Prostate gland (tissue), 2 donors: ENCODE measurements around a stretch of chr2.

DNA sequence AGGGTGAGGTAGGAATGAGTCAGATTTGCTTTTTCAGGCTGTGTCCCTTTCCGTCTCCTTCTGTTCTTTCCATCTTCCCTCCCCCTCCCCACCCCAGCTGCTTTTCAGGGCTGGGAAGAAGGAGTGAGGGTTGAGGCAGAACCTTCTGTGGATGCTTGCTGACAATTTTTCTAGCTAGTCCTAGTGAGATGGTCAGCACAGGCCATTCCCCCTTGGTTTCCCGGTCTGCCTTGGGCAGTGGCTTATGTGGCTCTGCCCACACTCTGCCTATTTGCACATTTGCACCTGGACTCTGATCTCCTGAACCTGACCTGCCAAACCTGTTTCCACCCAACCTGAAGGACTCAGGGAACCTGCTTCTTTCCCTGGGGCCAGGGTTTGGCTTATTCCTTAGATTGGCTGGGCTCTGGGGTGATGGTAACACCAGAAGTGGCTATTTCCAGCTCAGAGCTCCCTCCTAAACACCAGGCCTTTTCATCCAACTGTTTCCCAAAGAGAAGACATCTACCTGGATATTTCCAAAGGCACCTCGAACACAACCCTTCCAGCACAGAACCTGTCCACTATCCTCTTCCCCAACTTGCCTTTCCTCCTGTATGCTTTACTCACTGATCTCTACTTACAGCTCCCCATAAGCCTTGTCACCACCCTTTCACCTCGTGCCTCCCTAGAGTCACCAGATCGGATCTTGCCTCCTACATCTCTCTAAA lies 5.9 kb upstream of the MTA3 start:
- PRO-cap, result no peak
- RAMPAGE, long total RNA, 2 experiments, result no peak in any of the 2 experiments

- PRO-cap, result no peak
- RAMPAGE, long total RNA, 2 experiments, result no peak in any of the 2 experiments
Measured at GRCh38 chr2:42809525-42809763, 17.1 kb upstream of the HAAO start.

- PRO-cap, result bidirectional peak, plus-strand start at chr2:42810526, minus-strand start at chr2:42810404
- RAMPAGE, long total RNA, 2 experiments, result no peak in any of the 2 experiments
Measured at GRCh38 chr2:42810346-42810629, 17.9 kb upstream of the HAAO start.

DNA sequence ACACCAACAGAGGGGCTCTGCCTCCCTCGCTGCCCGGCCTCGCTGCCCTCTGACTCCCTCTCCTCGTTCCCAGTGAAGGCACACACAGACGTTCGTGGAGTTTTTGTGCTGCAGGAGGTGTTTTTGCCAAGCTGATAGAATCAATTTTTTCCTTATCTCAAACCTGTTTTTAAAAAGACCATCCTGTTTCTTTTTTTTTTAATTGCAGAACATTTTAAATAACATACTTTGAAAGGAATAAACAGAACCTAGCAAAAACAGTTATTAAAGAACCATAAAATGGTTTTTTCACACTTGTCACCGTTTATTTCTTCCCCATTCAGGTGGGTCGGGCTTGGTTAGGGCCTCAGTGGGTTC lies 71.5 kb upstream of the HAAO start:
- PRO-cap, result no peak
- RAMPAGE, long total RNA, 2 experiments, result no peak in any of the 2 experiments

GRCh38 chr2:42923680-42924065 lies 131.3 kb upstream of the HAAO start:
- PRO-cap, result no peak
- RAMPAGE, long total RNA, 2 experiments, result no peak in any of the 2 experiments

- PRO-cap, result no peak
- RAMPAGE, long total RNA, 2 experiments, result no peak in any of the 2 experiments
Measured at GRCh38 chr2:42962507-42963152, 170.2 kb upstream of the HAAO start.

DNA sequence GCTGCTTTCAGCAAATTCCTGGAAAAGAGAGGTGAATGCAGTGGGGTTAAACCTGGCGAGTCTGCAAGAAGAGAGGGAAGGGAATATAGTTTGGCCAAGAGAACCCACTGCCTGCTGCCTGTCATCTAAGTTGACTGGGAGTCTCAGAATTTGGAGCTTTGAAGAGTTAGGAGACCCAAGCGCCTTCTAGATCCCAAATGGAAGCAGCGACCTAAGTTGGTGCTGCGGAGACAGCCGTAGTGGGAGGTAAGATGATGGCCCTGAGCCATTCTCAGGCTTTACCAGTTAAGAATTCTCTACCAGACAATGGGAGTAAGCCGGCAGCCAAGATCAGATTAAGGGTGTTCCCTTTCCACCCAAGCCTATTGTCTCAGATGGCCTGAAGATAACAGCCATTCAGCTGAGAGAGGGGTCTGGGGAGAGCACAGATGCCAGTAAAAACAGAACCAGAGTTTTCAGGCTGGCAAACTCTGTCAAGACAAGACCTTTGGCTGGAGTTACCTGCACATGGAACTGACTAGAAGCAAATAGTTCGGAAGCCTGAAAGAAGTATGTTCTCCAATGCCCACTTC lies 191.6 kb upstream of the HAAO start:
- PRO-cap, result no peak
- RAMPAGE, long total RNA, 2 experiments, result no peak in any of the 2 experiments

GRCh38 chr2:43026380-43026691 lies 200.1 kb downstream of the ZFP36L2 start:
- PRO-cap, result no peak
- RAMPAGE, long total RNA, 2 experiments, result no peak in any of the 2 experiments

DNA sequence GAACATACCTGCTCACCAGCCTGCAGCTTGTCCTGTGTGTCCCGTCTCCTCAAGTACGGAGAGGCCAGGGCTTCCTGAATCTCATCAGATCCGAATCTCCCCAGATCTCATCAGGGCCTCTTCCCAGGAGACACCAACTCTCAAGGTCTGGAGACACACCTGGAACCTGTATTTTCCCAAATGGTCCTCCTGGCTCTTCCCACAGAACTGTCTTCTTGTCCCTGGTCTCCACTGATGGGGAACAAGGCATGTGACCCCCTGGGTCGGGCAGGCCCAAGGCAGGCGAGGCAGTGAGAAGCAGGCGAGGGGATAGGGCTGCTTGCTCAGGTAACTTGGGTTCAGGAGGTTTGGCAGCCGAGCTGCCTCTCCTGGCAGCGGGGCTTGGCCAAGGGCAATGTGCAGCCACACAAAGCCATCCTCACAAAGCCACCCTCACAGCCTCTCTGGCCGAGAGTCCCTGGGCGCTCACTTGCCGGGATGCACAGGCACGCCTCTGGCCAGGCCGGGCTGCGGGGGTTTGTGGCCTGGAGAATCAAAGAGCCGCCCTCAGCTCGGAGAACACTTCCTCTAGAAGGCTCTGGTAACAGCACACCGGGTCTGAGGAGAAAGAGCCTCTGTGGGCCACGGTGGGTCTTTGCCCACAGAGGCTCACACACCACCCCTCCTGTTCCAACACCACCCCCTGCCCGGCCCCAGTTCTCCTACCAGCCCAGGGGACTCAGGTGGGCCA lies 187.1 kb downstream of the ZFP36L2 start:
- PRO-cap, result no peak
- RAMPAGE, long total RNA, 2 experiments, result start-site peak on the minus strand in 1 of 2 experiments, centred at position 447 of the sequence, 5 reads per replicate

- PRO-cap, result bidirectional peak, plus-strand start at chr2:43042184, minus-strand start at chr2:43041952
- RAMPAGE, long total RNA, 2 experiments, result no peak in any of the 2 experiments
Measured at GRCh38 chr2:43042085-43042411, 184.4 kb downstream of the ZFP36L2 start.

DNA sequence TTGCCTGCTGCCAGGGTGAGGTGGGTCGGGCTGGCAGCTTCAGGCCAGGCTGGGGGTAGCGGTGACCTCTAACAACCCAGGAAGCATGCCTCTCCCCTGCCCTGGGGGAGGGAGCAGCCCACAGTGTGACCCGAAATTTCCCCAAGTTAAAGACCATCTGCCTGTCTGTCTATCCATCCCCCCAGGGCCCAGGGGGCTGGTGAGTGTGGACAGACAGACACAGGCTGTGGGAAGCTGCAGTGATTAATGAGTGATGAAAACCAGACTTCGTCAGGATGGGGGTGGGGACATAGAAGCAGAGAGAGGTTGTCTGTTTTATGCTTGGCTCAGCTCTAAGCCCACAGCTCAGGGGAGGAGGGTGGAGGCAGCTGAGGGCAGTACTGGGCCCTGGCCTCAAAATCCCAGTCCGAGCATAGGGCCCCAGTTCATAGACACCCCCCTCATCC lies 144.0 kb downstream of the ZFP36L2 start:
- PRO-cap, result no peak
- RAMPAGE, long total RNA, 2 experiments, result no peak in any of the 2 experiments

DNA sequence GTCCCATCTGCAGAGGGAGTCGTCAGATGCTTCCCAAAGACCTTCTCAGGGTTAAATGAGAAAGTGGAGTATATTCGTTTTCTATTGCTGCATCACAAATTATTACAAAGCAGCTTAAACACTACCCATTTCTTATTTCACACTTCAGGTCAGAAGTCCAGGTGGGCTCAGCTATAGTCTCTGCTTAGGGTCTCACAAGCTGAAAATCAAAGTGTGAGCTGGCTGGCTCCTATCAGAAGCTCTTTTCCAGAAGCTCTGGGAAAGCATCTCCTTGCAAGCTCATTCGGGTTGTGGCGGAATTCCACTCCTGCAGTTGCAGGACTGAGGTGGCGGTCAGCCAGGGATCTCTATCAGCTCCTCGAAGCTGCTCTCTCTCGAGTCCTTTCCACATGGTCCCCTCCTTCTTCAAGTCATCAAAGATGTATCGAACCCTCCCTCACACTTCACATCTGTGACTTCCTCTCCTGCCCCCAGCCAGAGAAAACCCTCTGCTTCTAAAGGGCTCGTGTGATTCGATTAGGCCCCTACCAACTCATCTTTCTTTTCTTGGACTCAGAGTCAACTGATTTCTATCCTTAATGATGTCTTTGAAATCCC lies 141.8 kb downstream of the ZFP36L2 start:
- PRO-cap, result no peak
- RAMPAGE, long total RNA, 2 experiments, result no peak in any of the 2 experiments

- PRO-cap, result bidirectional peak, plus-strand start at chr2:43218489, minus-strand start at chr2:43218242
- RAMPAGE, long total RNA, 2 experiments, result no peak in any of the 2 experiments
Measured at GRCh38 chr2:43218163-43219191, 7.9 kb downstream of the ZFP36L2 start.

- PRO-cap, result no peak
- RAMPAGE, long total RNA, 2 experiments, result no peak in any of the 2 experiments
Measured at GRCh38 chr2:43219359-43219653, 7.1 kb downstream of the ZFP36L2 start.

DNA sequence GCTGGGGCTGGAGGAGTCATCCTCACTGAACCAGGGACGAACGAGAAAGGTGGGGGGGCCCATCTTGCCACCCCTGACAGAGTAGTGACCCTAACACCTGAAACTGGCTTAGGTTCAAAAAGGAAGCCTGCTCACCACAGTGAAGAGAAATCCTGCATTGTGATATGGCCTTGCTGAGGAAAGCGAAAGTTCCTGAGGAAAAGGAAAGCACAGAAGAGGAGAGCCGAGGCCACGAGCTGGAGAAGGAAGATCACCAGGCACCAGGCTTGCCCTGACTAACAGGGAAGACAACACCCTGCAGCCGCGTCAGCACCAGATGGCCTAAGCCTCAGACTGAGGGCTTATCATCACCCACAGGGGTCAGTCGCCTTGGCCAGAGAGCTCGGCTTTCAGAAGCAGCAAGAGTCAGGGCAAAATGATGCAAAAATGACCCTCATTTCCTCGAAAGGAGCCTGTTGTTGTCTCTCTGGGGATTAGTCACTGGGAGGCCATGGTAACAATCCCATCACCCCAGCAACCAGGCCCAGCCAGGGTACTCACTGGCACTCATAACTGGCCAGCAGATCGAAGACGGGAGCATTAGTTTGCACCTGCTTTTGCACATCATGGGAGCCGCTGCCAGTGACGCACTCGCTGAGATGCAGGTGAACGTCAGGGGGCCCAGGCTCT lies 42.6 kb upstream of the ZFP36L2 start:
- PRO-cap, result no peak
- RAMPAGE, long total RNA, 2 experiments, result no peak in any of the 2 experiments

DNA sequence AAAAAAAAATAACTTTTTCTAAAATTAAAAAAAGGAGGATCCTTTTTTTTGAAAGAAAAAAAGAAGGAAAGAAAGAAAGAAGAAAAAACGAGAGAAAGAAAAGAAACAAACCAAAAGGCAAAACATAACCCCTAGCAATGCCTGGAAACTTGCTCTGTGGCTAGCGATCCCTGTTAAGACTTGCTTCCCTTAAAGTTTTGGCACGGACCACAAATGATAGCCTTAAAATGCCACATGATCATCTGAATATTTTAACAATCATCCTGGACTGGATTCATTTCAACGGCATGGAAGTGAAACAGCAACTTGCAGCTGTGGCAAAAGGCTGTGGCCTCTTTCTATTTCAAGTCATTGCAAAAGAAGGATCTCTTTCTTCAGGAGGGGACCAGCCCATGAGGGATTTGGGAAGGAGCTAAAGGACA lies 107.1 kb upstream of the ZFP36L2 start:
- PRO-cap, result bidirectional peak, plus-strand start at position 278 of the sequence, minus-strand start at position 191 of the sequence
- RAMPAGE, long total RNA, 2 experiments, result no peak in any of the 2 experiments

DNA sequence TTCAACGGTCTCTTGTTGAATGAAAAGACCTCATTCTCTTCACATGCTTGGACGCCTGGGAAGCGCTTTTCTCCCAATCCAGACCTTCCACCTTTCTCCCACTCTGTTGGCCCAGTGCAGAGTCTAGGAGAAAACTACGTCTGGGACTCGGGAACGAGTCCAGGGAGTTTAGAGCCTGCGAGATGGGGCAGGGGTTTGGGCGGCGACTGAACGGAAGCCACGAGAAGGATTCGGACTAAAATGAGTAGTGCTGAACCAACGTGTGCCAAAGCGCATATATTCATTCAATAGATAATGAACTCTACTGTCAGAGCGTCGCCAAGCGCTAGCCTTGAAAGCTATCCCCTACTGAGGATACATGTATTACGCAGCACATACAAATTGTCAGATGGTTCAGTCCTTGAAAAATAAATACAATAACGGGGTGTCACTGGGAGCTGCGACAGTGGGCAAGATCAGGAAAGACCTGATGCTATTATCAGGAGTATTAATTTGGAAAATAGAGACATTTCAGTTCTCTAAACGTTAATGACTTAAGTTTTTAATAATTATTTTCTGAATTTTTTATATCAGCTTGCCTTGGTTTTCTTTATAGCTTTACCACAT lies 521 bp upstream of the THADA start:
- PRO-cap, result no peak
- RAMPAGE, long total RNA, 2 experiments, result no peak in any of the 2 experiments

- PRO-cap, result no peak
- RAMPAGE, long total RNA, 2 experiments, result no peak in any of the 2 experiments
Measured at GRCh38 chr2:43904617-43905091, 65.9 kb downstream of the ABCG8 start.

- PRO-cap, result no peak
- RAMPAGE, long total RNA, 2 experiments, result start-site peak on the minus strand in 1 of 2 experiments, at chr2:43963601-43963803 at its widest, 28 reads per replicate
Measured at GRCh38 chr2:43963385-43963972, 32.3 kb downstream of the LRPPRC start.

- PRO-cap, result no peak
- RAMPAGE, long total RNA, 2 experiments, result no peak in any of the 2 experiments
Measured at GRCh38 chr2:44060965-44061503, 65.2 kb upstream of the LRPPRC start.